BJ (cell line): ENCODE results near the genes GEMIN5 and ITK.

GRCh38 chr5:154844725-154845350 lies 5.6 kb downstream of the FAXDC2 start:
- CAGE, long polyA plus RNA = no peak
- RRBS = no CpG with 5 or more reads among the region's 5 CpGs

- CAGE, long polyA plus RNA = no peak
Observed at GRCh38 chr5:154934841-154935369, 3.1 kb downstream of the GEMIN5 start.

GRCh38 chr5:154937394-154938459 lies at the start of gene GEMIN5:
TSS of gene GEMIN5 (minus strand) at chr5:154938211.
- CAGE, long polyA plus RNA = no peak
- RRBS = 2% methylated on average over 9 of the region's 66 CpGs

DNA sequence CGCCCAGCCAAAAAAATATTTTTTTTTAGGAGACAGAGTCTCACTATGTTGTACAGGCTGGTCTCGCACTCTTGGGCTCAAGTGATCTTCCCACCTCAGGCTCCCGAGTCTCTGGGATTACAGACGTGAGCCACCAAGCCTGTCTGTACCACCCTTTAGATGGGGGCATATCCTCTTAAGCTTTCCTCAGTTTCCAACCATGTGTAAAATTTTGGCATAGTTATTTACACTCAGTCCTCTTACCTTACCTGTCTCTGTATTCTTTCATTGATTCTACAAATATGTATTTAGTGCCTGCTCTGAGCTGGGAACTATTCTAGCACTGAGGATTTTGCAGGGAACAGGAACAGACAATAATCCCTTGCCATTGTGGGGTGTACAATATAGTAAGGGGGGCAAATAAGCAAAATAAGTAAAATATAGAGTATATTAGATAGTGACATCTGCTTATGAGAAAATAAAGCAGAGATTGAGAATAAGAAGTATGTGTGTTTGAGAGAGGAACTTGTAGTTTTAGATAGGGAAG lies 3.4 kb downstream of the MRPL22 start:
- CAGE, long polyA plus RNA = no peak
- RRBS = no CpG with 5 or more reads among the region's 4 CpGs

DNA sequence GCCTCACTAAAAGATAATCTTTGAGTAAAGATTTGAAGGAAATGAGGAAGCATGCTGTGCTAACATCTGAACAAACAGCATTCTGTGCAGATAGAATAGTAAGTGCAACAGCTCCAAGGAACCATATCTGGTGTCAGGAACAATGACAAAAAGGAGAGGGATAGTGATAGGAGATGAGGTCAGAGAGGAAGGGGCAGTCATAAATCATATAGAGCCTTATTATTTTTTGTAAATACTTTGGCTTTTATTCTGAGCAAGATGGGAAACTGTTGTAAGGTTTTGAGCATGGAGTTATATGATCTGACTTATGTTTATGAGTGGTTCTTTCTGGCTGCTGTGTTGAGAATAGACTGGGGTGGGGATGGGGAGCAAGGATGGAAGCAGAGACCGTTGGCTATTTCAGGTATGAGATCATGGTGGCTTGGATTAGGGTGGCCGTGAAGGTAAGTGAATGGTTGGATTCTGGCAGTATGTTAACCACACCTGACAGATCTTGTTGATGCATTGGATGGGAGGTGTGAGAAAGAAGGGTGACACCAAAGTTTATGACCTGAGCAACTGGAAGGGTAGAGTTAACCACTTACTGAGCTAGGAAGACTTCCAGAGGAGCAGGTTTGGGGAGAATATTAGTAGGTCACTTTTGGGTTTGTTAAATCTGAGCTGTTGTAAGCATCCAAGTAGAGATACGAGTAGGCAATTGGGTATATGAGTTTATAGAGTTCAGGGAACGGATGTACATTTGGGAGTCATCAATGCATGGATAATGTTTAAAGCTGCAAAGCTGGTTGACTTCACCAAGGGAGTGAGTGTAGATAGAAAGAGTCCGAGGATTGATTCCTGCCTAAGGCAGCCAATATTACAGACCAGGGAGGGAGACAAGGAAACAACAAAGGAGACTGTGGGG lies 4.2 kb downstream of the MRPL22 start:
- CAGE, long polyA plus RNA = no peak
- RRBS = no CpG with 5 or more reads among the region's 5 CpGs

DNA sequence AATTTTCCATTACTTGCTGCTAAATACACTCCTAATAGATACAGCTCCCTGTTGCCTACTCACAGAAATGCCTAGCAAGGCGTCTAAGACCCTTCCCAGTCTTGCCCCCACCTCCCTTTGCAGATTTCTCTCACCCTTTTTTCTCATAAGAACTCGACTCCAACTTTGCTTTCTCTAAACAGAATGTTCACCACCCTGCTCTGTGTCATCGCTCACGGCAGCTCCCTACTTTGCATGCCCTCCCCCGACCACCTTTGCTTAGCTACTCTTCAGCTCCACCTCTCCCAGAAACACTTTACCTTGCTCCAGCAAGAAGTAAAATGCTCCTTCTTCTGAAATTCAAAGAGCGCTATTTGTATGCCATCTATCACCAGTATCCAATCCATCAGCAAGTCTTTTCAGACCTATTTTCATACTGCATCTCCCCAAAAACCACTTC lies 15.2 kb upstream of the PPP1R2B start:
- CAGE, long polyA plus RNA = no peak
- RRBS = no CpG with 5 or more reads among the region's 6 CpGs

GRCh38 chr5:157101604-157102086 lies 7.2 kb downstream of the HAVCR2 start:
- CAGE, long polyA plus RNA = no peak
- RRBS = no CpG with 5 or more reads among the region's 5 CpGs

DNA sequence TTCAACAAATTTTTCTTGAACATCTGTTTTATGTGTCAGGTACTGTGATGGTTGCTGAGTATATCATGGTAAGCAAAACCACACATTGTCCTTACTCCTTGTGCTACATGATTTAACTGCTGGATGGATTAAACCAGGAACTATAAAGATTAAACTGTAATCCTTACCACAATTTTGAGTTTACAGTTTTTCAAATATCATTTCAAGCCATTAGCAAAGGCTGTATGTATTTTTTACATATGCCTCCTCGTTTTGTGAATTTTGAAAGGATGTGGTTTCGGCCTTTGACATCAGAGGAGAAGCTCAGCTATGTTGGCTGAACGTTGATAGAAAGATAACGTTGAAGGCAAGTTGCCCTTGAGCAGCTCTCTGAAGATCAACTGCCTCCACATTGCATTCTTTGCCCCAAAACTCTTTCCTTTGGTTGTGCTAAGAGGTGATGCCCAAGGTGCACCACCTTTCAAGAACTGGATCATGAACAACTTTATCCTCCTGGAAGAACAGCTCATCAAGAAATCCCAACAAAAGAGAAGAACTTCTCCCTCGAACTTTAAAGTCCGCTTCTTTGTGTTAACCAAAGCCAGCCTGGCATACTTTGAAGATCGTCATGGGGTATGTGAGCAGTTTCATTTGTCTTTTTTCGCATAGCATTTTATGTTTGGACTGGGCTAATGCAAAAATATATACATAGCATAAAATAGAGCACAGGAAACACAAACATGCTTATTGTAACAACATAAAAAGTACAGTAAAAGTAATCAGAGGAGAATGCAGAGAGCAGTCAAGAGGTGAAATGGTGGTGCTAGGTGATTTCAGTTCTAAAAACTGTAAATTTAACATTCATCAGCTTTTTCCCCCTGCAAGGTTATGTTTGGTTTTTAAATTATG lies at the start of gene ITK:
Gene ITK, plus strand, starts transcription at position 337 of the 888 bp plus-strand sequence.
- CAGE, long polyA plus RNA = no peak
- RRBS = no CpG with 5 or more reads among the region's 8 CpGs

DNA sequence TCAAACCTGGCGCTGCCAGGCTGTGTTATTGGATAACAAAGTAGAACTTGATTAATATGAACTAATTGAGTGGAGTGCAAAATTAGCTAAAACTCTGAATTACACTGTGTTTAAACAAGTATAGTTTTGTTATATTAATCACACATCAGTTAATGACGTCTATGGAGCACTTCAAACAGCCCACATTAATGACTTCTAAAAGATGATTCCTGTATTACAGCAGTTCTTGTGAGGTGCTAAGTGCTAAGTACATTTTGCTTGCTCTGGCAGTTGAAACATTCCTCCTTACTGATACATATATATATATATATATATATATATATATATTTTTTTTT lies 32.3 kb upstream of the CYFIP2 start:
- CAGE, long polyA plus RNA = no peak
- RRBS = no CpG with 5 or more reads among the region's 2 CpGs

GRCh38 chr5:157257678-157258037 lies 8.3 kb upstream of the CYFIP2 start:
- CAGE, long polyA plus RNA = no peak
- RRBS = no CpG with 5 or more reads among the region's 1 CpG

- CAGE, long polyA plus RNA = no peak
- RRBS = no CpG with 5 or more reads among the region's 2 CpGs
Observed at GRCh38 chr5:157431970-157432313, 28.1 kb upstream of the NIPAL4 start.

DNA sequence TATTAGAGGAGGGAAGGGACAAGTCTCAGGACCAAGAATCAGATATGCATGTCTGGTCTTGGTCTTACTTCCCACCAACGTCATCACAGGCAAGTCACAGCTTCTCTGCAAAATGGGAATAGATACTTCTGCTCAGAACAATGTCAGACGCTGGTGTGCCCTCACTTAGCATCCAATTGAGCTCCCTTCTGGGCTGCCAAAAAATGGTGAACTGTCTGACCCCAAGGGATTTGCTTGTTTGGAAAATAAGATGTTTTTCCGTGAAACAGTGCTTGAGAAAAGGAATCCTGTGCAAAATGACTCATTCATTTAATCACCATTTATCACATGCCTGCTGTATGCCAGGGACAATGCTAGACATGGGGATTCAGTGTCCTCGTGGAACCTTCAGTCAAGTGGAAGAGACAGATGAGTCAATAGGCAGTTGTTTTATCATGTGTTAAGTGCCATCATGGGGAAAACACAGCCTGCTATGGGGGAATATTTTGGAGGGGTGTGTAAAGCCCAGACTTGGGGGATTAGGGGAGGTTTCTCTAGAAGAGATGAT lies 3.6 kb downstream of the NIPAL4 start:
- CAGE, long polyA plus RNA = no peak
- RRBS = no CpG with 5 or more reads among the region's 4 CpGs

- CAGE, long polyA plus RNA = no peak
- RRBS = no CpG with 5 or more reads among the region's 12 CpGs
Observed at GRCh38 chr5:157511412-157512592, 51.8 kb downstream of the NIPAL4 start.

GRCh38 chr5:157521209-157521862 lies 54.2 kb downstream of the ADAM19 start:
- CAGE, long polyA plus RNA = no peak
- RRBS = no CpG with 5 or more reads among the region's 9 CpGs

DNA sequence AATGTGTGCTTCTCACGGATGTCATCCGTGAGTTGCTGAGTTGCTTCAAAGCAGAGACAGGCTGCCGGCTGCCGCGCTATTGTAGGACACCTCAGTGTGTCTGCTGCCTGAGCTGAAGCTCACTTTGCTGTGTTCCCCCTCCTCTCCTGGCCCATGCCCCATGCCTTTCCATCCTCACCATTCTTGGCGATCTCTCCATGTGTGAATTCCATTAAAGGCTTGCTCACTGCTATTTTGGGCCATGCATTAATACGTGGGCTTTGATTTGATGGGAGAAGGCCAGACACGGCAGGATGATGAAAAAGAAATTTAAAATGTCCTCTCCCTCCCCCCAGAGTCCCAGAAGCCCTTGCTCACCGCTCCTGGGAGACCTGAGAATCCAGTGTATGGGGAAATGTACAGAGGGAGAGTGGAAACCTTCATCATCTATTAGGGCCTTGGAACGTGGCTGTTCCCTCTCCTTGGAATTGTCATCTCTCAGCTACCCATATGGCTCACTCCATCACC lies 14.4 kb downstream of the ADAM19 start:
- CAGE, long polyA plus RNA = no peak
- RRBS = no CpG with 5 or more reads among the region's 10 CpGs

DNA sequence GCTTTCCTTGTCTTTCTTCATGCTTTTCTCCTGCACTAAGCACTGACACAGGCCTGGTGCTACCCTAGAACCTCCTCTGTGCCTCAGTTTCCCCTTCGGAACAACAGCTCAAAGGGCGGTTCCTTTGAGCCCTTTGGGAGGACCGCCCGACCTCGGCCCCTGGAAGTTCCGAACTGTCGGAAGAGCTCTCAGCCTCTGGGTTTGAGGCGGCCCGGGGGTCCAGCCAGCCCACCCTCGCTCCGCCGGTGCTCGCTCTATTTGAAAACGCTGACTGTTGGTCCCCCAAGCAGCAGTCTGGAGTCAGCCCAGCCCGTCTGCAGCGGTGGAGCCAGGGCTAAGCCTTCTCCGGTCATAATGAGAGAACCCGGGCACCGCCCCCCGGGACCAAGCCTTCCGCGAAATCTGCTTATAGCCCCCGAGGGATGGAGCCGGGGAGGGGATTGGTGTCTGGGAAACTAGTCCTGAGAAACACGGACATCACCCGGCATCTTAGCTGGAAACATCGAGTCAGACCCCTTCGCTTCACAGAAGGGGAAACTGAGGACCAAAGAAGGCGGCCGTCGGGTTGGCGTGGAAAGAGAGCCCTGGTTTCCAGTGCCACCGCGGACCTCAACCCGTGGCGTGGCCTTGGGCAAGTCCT lies 1.1 kb downstream of the ADAM19 start:
- CAGE, long polyA plus RNA = no peak
- RRBS = 8% methylated on average over 10 of the region's 36 CpGs

DNA sequence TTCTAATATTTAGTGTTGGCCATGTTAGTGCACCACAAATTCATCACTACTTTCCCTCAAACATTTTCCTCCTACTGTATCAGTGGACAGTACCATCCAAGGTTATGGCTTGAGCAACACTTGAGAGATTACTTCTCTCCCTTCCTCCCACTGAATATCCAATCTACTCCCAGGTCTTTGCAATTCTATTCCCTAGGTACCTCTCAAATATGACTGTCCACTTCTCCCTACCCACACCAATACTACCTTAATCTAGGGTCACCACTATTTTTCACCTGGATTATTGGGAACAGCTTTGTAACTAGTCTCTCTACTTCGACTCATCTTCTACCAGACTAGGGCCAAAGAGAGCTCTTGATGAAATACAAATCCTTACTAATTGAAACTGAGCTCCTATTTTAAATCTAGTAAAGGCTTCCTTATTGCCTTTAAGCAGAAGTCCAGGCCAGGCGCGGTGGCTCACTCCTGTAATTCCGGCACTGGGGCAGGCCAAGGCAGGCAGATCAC lies 26.3 kb downstream of the CLINT1 start:
- CAGE, long polyA plus RNA = no peak
- RRBS = 100% methylated on average over 1 of the region's 4 CpGs

GRCh38 chr5:158818993-158819456 lies 280.7 kb downstream of the EBF1 start:
- CAGE, long polyA plus RNA = no peak
- RRBS = no CpG with 5 or more reads among the region's 6 CpGs

- CAGE, long polyA plus RNA = no peak
- RRBS = no CpG with 5 or more reads among the region's 9 CpGs
Observed at GRCh38 chr5:158972666-158973160, 127.0 kb downstream of the EBF1 start.

DNA sequence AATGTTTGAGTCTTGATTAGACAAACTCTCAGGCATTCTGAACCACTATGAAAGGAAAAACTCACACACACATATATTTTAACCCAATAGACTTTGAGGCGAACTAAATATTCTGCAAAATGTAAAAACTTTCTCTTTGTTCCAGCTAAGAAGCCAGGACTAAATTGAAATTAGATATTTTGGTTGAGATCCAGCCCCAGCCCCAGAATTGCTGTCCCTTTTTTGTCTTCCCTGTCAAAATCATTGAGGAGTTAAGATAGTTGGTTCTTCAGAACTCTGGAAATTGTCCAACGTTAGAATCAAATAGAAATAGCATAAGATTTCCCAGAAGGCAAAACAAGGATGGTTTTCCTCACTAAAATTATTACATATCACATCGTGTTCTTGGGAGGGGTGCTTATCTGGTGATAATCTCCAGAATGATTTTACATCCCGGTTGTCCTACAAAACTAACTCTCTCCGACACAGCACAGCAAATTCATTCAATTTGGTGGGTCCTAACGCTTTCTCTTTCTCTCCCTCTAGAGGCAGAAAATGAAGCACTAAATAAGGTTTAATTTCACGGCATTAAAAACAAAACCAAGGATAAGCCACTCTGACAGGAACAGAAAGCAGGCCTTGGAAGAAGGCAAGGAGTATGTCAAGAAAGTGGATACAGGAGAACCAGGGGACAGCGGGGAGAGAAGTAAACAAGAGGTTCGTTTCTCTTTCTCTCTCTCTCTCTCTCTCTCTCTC lies 50.1 kb downstream of the EBF1 start:
- CAGE, long polyA plus RNA = no peak
- RRBS = no CpG with 5 or more reads among the region's 9 CpGs